ENCODE measurements around a stretch of chr3.

DNA sequence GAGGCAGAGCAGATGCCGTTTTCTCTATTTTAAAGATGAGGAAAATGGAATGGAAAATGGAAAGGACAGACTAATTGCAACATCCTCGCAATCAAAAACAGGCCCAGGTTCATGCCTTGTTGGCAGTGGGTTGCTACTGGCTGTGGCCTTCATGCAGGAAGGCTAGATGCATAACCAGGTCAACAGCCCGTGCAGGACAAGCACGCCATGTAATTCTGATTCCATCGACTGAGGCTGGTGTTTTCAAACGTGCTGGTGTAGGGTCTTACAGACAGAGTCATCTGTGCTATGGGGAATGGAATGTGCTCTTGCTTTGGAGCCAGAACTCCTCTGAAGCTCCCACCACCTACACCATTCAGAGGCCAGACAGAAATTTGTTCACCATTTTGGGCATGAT lies 37.9 kb downstream of the MLH1 start:
- PRO-cap, 7 experiments: no peak in any of the 7 experiments

DNA sequence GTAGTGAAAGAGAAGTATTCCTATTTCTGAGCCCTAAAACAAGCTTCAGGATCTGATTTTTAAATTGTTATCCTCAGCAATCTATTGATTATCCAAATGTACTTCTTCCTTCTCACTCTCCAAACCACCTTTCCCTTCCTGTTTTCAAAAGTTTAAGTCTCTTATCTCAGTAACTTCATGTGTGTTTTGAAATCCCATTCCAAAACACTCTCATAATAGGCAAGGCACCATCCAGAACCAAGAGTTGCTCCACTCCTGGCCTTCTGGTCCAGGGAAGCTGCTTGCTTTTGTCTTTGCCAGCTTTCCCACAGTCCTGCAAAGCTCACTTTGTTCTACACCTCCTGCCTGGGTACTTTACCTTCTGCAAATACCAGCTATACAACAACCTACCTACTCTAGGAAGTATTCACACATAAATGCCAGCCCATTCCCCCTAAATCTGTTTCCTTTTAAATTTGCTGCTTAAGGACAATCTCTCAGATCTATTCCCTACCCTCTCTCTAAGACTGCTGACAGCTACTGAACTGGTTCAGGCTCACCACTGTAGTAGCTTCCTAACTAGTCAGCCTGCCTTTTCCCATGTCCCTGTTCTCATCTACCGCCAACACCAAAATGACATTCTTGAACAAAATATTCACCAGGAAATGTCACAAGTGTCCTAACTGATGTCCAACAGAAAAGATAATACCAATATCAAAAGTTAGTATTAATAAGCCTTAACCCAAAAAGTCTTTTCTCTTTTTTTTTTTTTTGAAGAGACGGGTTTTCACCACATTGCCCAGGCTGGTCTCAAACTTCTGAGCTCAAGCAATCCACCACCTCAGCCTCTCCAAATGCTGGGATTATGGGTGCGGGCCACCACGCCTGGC lies 63.7 kb downstream of the MLH1 start:
- PRO-cap, 7 experiments: no peak in any of the 7 experiments

GRCh38 chr3:37140877-37141325 lies 33.5 kb downstream of the LRRFIP2 start:
- PRO-cap, 7 experiments: no peak in any of the 7 experiments

- PRO-cap, 7 experiments: no peak in any of the 7 experiments
Measured at GRCh38 chr3:37387512-37387900, 64.4 kb upstream of the ITGA9 start.

GRCh38 chr3:37442041-37442585 lies 9.8 kb upstream of the ITGA9 start:
- PRO-cap, 7 experiments: no peak in any of the 7 experiments

DNA sequence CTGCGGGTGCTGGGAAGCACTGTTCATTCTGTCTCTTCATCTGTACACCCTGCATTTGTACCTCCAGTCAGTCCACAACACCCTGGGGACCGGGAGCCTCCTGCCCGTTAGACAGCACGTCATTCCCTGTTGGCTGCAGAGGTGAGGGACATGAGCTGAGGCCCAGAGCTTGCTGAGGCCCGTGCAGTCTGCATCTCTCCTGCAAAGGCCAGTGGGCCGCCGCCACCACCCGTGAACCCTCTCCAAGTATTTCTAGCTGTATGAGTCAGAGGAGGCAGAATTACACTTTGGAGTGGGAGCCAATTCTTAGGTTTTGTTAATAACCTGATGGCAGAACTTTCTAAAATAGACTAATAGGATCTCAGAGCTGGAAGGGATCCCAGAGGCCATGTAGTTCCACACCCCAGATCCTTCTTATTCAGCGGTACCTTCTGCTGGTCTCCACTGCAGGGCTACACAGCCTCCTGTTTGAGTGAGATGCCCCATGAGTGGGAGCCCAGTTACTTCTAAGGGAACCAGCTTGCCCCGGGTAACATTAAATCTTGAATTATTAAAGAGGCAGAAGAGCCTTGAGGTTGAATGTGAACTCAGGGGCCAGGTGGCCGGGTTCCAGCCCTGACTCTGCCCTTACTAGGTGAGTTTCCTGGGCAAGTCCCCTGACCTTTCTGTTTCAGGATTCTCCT lies 74.6 kb downstream of the ITGA9 start:
- PRO-cap, 7 experiments: no peak in any of the 7 experiments

DNA sequence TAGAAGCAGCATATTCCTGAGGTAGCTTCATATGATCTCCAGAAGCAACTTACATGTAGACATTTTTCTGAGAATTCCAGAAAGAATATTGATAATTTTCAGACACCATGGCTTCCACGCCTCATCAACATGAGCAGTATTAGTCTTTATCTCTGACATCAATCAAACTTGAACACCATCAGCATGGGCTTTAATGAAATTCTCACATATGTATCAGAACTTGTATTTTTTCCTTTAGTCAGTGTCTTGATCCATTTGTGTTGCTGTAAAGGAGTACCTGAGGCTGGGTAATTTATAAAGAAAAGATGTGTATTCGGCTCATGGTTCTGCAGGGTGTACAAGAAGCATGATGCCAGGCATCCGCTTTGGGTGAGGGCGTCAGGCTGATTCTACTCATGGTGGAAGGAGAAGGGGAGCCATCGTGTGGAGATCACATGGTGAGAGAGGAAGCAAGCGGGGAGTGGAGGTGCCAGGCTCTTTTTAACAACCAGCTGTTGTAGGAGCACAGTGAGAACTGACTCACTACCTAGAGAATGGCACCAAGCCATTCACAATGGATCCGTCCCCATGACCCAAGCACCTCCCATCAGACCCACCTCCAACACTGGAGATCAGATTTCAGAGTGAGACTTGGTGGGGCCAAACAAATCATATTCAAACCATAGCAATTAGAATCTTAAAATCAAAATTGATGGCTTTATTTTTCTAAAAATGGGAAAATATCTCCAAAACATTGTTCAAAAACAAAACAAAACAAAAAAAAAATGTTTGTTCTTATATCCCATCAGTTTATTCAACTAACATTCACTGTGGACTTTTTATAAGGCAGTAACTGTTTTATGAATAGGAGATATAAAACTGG lies 149.8 kb downstream of the ITGA9 start:
- PRO-cap, 7 experiments: no peak in any of the 7 experiments

- PRO-cap, 7 experiments: no peak in any of the 7 experiments
Measured at GRCh38 chr3:38018985-38019570, 10.4 kb downstream of the PLCD1 start.

GRCh38 chr3:38133457-38134447 lies 3.2 kb downstream of the ACAA1 start:
- PRO-cap, 7 experiments: no peak in any of the 7 experiments

GRCh38 chr3:38135674-38136231 lies 1.2 kb downstream of the ACAA1 start:
- PRO-cap, 7 experiments: peak in 7 of 7 experiments; most common plus-strand start chr3:38136151 (in 6); most common minus-strand start chr3:38136011 (in 1)

DNA sequence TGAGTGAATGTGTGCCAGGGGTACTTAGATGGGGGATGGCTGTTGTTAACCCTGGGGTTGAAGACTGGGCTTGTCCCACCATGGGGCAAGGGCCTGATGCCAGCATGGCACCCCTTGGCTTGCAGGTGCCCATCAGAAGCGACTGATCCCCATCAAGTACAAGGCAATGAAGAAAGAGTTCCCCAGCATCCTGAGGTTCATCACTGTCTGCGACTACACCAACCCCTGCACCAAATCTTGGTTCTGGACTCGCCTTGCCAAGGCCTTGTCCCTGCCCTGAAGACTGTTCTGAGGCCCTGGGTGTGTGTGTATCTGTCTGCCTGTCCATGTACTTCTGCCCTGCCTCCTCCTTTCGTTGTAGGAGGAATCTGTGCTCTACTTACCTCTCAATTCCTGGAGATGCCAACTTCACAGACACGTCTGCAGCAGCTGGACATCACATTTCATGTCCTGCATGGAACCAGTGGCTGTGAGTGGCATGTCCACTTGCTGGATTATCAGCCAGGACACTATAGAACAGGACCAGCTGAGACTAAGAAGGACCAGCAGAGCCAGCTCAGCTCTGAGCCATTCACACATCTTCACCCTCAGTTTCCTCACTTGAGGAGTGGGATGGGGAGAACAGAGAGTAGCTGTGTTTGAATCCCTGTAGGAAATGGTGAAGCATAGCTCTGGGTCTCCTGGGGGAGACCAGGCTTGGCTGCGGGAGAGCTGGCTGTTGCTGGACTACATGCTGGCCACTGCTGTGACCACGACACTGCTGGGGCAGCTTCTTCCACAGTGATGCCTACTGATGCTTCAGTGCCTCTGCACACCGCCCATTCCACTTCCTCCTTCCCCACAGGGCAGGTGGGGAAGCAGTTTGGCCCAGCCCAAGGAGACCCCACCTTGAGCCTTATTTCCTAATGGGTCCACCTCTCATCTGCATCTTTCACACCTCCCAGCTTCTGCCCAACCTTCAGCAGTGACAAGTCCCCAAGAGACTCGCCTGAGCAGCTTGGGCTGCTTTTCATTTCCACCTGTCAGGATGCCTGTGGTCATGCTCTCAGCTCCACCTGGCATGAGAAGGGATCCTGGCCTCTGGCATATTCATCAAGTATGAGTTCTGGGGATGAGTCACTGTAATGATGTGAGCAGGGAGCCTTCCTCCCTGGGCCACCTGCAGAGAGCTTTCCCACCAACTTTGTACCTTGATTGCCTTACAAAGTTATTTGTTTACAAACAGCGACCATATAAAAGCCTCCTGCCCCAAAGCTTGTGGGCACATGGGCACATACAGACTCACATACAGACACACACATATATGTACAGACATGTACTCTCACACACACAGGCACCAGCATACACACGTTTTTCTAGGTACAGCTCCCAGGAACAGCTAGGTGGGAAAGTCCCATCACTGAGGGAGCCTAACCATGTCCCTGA lies 3.1 kb downstream of the MYD88 start:
- PRO-cap, 7 experiments: no peak in any of the 7 experiments

GRCh38 chr3:38253822-38254596 lies 11.6 kb upstream of the SLC22A13 start:
- PRO-cap, 7 experiments: no peak in any of the 7 experiments

DNA sequence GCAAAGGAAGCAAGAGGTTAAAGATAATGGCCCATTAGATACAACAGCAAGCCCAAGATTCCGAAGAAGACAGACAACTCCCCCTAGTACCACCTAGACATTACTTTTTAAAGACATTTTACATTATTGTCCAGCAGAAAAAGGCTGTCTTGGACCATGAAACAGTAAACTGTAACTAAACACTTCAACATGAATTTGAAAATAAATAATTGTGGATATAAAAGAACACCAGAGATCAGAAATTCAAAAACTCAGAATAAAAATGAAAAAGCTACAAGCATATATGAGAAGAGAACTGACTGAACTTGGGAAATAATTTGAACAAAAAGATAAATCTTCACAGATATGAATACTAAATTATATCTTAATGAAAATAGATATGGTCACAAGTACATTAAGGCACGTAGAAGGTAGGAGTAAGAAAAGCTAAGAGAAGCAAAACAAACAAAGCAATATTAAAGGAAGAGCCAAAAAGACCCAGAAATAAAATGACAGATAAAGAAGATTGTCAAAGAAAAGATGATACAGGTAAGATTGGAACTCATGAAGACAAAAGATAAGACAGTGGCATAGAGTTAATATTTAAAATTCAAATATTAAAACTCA lies 39.2 kb upstream of the ACVR2B start:
- PRO-cap, 7 experiments: no peak in any of the 7 experiments

DNA sequence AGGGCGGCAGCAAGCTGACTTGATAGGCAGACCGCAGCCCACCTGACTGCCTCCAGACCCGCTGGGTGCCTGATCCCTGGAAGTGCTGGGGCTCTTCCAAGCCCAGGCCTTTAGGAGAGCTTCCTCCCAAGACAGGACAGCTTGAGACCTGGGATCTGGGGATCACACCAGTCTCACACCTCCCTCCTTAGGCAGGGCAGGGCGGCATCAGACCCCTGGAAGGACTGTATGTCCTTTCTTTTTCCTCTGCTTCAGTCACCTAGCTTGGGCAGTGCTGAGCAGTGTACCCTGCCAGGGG lies 2.1 kb downstream of the ACVR2B start:
- PRO-cap, 7 experiments: no peak in any of the 7 experiments

- PRO-cap, 7 experiments: no peak in any of the 7 experiments
Measured at GRCh38 chr3:38471288-38471701, 17.6 kb downstream of the ACVR2B start.

DNA sequence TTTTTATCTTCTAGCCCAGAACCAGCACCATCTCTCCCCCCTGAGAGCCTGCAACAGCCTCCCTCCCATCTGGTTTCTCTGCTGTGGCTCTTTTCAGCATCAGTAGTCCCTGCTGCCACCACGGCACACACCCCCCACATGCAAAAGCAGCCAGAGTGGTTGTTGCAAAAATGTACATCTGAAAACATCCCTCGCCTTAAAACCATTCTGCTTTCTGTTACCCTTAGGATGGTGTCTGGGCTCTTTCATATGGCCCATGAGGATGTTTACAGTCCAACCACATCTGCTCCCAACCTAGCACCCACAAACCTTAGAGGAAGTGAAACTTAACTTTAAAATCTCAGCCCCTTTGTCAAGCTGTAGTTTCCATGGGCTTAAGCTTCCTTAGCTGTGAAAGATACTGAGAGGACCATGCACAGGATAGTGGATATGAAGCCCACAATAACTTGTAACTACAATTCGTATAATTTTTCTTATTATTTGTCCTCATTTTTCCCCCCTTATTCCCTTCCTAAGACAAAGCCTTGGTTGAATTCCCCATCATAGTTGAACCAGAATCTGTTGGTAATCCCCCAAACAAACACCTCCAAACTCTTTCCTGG lies 914 bp downstream of the TTC21A start:
- PRO-cap, 7 experiments: peak in 3 of 7 experiments; most common plus-strand start position 205 of the sequence (in 2); most common minus-strand start position 219 of the sequence (in 3)

DNA sequence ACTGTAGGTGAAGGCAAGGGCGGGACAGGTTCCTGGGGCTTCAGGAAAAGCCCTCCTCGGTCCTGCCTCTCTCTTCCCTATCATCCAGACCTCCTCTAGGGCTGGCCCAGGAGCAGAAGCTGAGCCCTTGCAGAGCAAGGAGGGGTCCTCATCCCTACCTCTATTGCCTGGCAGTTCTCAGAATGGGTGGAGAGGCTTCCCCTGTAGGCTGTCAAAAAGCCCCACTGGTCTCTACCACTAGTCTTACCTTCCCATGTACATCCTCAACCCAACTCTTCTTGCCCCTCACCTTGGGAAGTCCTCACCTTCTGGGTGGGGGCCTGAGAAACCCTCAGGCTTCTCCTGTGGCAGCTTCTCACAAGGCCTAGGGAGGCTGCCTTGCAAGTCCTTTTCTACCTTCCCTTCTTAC lies 18.8 kb downstream of the CSRNP1 start:
- PRO-cap, 7 experiments: no peak in any of the 7 experiments

- PRO-cap, 7 experiments: no peak in any of the 7 experiments
Measured at GRCh38 chr3:39137921-39139008, 15.1 kb downstream of the CSRNP1 start.

DNA sequence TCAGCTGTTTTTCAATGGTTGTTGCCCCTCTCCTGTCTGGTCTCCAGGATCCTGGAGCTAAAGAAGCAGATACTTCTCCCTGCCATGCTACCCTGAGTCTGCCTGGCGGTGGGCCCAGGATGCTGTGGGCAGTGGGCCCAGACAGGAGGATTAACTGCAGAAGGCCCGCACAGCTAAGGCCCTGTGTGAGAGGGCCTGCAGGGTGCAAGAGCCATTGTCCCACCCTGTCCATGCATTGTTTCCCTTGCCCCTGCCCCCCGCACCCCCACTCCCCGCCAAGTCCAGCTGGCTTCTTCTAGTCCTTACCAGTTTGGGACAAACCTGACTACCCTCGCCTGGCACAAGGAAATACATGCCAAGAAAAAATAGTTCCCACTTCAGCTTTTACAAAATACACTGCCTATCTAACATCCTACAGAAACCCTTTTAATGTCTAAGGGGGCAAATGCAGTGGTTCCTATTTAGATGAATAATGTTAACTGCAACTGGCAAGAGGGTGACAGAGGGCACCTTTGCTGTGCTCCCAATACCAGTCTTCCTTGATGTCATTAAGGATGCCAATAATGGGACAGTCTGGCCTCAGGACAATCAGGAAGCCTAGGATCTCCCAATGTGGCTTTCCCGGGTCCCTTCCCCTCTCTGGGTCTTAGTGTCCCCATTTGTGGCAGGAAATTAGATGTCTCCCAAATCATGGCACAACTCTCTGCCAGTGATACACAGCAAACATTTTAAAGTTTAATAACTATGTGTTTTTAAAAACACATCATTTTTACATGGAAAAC lies 14.1 kb downstream of the CSRNP1 start:
- PRO-cap, 7 experiments: no peak in any of the 7 experiments

DNA sequence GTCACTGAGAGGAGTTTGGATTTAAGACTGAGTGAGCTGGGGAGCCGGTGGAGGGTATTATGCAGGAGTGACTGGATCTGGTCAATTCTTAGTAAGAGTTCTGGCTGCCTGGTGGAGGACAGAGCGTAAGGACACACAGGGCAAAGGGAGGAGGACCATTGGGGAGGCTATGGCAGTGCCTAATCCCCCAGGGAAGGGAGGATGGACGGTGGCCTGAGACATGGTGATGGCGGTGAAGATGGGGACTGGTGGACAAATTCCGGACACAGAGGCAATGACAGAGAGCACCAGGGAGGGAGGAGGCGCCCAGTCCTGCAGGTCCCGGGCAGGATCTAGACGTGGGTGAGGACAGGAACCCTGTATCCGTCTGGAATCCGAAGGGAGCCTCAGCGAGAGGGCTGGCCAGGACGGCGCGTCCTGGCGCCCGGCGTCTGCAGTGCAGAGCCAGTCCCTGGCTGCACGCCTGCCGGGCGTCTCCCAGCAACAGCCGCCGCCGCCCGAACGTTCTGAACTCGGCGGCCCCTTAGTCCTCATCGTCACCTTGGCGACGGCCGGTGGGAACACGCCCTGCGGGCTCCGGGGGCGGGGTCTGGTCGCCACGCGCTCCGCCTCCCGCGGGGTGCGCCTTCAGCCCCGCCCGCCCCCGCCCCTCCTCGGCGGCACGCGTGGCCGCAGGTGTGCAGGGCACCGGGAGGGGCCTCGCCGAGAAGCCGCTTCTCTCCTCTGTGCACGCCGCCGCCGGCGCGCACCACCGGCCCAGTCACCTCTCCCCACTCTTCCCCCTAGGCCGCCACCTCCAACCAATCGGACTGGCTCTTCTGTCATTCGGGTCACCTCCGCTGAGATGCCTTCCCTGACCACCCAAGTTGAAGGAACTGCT lies 11.7 kb downstream of the XIRP1 start:
- PRO-cap, 7 experiments: peak in 7 of 7 experiments; most common plus-strand start position 708 of the sequence (in 2); most common minus-strand start position 508 of the sequence (in 7)

Measured in T-cell (primary cell).